Heart (tissue), 3 donors: ENCODE results near the gene CITED2.

DNA sequence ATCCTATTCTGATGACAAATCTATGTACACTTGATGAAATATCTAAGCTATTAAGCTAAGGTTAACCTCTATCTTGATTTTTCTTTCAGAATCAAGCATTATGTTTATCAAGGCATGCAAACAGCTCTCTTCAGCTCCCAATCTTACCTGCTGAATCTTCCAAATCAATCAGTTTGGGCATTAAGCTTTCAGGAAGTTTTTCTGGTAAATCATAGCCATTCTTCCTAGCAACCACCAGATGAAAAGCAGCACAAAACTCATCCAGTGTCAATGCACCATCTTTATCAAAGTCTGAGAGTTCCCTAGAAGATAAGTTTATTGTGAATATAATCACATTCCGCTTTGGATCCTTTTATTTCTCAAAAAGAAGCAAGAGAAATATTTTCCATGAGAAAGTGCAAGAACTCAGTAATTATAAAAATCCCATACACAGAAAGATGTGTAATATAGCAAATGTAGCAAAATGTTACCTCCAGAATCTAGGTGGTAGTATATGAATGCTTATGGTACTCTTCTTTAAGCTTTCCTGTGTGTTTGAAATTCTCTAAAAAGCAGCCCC lies 46.8 kb downstream of the REPS1 start:
- RAMPAGE, long total RNA, 2 experiments = no peak in any of the 2 experiments

- RAMPAGE, long total RNA, 2 experiments = no peak in any of the 2 experiments
These were observed 1.3 kb downstream of the ABRACL start for GRCh38 chr6:139029833-139030280.

DNA sequence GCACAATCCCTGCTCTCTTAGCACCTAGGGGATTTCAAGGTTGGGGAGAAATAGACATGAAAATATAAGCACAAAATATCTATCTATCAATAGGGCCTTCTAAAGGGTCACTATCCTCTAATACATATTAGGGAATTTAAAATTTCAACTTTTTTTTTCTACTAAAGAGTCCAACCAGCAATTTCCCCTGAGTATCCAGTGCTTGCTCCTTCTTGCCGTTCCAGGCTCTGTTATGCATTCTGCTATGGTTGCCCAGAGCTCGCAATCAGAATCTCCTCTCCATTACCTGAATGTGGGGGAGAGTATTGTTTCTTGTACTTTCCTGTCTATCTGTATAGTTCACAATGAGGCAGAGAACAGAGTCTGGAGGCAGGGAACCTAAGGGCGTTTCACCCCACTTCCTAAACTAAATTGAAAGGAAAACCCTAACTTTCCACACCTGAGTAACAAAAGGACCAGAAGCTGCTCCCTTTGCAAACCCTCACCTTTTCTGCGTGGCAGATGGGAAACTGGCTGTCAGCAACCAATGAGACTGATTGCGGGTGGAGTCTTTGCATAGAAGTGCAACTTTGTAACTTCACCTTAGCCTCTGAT lies 2.0 kb upstream of the HECA start:
- RAMPAGE, long total RNA, 2 experiments = no peak in any of the 2 experiments

DNA sequence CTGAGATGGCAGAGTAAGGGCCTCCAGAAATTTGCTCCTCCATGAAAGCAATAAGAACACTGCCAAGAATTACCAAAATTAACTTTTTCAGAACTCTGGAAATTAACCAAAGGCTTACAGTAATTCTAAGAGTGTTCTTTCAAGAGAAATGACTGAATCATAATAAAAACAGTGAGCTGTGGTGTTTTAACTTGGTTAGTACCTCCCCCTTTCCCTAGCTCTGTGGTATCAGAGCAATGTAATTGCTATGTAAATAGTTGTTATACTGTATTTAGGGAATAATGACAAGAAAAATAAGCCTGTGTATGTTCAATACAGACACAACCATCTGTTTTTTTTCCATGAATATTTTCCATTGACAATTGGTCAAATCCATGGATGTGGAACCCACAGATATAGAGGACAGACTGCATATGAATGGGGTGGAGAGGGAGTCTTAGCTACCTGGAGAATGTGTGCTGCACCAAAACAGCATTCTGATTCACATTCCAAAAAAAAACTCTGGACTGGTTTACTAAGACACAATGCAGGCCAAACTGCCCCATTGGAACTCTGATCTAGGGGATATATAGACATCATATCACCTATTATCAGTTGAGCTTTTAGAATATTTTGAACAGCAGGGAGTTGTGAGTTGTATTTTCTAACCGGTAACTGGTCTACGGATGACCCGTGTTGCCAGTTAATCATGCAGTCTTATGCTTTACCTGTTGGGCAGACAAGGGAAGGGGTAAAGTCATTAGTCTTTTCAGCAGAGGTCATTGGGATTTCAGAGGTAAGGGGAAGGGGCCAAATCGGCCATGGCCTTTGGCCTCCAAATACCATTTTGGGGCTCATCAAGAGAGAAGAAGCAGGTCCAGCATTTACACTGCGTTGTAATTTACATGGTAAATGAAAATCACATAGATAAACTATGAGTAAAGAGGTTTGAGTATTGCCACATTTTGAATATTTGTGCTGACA lies 19.3 kb downstream of the HECA start:
- RAMPAGE, long total RNA, 2 experiments = no peak in any of the 2 experiments

DNA sequence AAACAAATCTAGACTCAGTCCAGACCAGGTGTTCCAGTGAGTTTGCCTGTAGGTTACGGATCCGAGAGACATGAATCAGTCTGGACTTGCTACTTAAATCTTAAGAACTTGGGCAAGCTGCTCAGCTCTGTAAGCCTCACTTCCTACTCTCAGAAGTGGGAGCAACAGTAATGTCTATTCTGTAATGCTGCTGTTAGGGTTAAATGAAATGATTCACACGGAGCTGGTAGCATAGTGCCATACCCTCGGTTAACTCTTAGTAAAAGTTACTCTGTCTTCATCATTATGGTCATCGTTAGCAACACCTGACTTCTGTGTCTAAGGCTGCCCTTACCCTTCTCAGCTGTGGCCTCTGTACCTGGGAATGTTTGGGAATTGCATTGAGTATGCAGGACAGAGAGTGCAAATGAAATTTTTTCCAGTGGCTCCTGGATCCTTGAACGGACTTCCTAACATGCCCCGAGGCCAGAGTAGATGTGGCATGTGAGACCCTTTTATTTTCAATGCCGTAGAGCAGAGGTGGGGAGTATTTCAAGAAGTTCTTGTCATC lies 37.9 kb downstream of the HECA start:
- RAMPAGE, long total RNA, 2 experiments = no peak in any of the 2 experiments

DNA sequence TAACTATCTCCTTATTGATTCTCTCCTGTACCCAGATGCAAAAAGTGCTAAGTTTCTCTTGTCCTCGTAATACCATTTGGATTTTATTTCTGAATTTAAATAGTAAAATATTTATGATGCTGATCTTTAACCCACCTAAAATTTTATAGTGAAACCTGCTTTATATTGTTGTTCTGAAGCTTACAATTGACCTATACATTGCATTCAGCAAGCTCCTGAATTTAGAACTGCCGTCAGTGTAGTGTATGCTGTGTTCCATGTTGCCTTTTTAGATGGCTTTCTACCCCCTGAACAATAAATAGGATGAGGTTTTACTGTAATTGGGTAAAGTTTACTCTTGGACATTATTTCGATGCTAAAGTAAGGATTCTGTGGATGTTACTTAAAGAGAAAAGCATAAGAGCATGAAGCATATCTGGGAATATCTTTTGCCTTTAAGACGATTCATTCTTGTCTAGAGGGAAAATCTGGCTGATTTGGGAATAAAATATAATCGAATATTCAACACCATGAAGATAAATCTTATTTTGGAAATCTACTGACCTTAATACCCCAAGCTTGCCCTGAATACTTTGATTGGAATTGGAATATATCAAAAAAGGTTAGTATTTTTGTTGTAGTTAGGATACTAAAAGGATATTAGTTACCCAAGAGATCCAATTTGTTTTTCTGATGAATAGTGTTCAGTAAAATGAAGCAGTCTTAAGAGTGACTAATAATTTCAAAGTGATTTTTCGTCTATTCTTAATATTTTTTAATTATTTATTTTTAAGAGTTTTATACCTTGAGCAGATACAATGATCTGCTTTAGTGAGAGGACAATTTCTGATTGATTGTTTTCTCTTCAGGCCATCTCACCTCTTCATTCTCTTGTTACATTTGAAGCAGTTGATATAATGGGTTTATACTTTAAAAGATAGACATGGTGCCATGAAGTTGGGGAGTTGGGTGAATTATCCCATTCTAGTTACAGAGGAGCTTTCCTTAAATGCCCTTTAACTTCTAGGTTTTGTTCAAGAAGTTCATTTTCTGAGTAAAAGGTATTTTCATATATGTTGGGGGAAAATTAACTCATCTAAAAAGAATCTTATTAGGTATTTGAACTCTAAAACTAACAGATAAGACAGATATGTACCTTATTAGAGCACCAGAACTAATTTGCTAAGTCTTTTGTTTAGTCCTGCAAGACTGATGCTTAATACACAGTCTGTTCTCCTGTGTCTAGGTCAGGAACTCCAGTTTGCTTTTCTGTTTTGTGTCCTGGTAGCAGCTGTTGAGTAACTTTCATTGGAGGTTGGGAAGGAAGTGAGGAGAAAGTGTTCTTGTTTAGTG lies 44.8 kb downstream of the HECA start:
- RAMPAGE, long total RNA, 2 experiments = no peak in any of the 2 experiments

GRCh38 chr6:139276753-139277553 lies 14.8 kb downstream of the TXLNB start:
- RAMPAGE, long total RNA, 2 experiments = no peak in any of the 2 experiments

DNA sequence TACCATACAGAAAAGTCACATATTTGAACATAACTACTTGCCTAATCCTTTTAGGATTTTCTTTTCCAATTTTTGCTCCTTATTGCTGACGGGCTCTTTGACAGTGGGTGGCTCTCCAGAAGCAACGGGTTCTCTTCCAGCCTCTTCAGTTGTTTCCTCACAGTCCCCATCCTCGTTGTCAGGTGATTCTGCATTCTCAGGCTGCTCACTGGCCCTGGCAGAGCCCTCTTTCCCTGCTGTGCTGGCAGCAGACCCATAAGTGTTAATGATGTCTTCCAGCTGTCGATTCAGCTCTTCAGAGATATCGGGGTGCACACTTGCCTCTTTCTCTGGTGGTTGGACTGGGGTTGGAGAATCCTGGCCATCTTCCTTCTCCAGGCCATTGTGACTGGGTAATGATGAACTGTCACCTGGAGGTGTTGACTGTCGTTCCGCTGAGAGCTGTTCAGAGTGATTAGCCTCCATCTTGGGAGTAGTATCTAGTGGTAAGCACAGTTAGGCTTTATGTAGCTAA lies 3.3 kb downstream of the TXLNB start:
- RAMPAGE, long total RNA, 2 experiments = no peak in any of the 2 experiments

DNA sequence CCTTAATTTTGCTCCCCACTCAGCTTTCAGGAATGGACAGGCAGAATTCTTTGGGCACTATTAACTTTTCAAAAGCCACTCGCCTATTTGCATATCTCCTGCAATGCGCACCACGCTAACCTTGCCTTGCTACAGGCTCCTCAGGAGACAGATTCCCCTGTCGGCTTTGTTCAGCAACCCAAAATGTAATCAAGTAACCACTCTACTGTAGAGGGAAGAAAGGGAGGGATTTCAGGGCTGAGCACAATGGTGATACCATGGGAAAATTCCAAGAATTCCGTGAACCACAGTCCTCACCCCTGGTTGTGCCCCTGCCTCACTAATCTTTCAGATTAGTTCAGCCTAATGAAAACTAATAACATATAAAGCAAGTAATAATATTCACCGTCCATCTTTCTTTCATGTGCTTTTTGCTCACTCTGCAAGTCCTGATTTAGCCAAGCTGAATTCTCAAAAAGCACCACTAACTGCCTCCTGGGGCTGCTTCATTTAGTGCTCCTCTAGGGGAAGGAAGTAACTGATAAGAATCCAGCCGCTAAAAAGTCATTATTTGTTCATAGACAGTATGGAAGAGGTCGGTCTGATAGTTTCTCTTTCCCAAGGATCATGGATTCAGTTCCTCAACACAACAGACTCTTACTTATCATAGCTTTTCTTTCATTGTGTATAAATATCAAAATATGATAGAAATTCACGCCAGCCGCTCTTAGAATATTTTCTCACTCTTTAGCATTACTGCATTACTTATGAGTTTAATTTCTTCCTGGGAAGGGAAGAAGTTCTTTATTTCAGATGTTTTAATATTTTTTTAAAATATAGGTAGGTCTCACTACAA lies 6.5 kb downstream of the CITED2 start:
- RAMPAGE, long total RNA, 2 experiments = no peak in any of the 2 experiments

DNA sequence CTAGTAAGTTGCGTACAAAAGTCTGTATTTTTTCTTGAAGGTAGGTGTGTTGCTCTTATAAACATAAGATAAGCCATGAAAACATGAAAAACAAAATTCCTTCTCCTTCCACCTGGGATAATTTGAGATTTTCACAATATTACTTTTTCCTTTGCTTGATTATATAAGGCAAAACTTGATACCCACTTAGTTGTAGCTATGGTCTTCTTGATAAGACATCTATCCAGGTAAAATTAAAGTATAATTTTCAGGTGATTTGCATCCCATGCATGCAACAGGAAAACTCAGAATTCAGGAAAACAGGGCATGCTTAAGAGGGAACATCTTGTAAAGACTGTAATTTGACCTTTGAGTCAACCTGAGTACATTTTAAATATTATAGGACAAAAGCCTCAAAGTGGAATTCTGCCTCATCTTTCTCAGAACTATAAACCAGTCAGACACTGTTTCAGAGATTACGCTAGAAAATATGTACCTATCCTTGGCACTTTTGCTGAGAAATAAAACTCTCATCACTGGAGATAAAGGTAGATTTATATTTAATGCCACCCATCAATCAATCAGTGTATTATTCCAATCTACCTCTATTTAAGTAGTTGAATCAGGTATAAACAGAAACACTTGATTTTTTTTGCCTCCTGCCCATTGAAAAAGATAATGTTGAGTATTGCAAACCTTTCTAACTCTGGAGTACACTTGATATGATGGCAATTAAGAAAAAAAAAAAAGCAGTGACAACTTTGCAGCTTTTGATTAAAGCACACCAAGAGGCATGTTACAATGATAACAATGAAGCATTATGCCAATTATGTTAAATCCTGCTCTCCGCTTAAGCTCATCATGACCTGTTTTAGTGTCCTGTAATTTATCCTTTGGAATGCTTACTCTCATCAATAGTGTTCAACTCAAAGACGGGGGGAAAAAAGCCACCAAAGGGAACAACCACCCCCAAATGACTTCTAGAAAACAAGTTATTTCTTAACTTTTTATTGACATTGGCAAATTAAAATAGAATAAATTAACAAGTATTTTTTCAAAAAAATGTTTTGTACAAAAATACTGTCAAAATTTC lies 2.8 kb downstream of the CITED2 start:
- RAMPAGE, long total RNA, 2 experiments = no peak in any of the 2 experiments

GRCh38 chr6:139373962-139374714 lies at the start of gene CITED2:
TSS of gene CITED2 (minus strand) at chr6:139374648.
- RAMPAGE, long total RNA, 2 experiments = start-site peak on the minus strand in 2 of 2 experiments, at chr6:139374645-139374650 at its widest, 2,780 to 12,427 reads per replicate

GRCh38 chr6:139708983-139709263 lies 334.5 kb upstream of the CITED2 start:
- RAMPAGE, long total RNA, 2 experiments = no peak in any of the 2 experiments

DNA sequence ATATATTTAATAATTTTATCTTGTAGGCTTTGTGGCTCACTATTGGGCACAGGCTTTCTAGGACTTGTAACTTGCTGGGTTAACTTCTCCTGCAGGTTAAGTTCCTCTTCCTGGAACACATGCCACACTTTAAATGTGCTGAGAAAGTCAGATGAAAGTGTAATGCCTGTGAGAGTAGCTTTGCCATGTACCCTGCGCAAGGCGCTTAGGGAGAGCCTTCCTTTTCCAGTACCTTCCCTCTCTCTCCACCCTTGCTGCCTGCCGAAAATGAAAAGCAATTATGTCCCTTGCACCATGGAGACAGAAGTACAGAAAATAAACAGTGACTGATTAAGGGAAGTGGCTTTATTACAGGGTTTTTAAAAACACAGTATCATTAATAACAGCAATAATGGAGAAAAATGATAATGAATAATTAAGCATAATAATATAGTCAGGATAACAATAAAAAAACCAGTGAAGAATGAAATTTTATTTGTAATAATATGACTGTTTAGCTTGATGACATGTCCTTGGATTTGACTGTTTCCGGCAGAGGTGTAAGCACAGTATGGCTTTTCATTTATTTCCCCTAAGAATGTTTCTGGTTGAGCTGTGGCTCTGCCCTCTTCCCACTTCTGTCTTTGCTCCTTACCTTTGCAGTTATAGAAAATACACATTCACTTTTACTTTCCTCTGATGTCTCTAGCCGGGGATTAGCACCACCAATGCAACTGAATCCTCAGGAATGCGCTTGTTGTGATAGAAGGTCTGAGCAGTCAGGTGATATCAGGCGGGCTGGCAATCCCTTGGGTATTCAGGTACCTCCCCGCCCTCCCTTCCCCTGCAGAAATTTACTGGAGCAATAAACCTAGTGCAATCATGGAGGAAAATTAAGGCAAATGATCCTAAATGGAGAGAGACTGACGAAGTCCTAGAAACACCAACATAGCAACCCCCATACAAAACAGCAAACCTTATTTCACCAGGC lies 472.4 kb upstream of the CITED2 start:
- RAMPAGE, long total RNA, 2 experiments = no peak in any of the 2 experiments

DNA sequence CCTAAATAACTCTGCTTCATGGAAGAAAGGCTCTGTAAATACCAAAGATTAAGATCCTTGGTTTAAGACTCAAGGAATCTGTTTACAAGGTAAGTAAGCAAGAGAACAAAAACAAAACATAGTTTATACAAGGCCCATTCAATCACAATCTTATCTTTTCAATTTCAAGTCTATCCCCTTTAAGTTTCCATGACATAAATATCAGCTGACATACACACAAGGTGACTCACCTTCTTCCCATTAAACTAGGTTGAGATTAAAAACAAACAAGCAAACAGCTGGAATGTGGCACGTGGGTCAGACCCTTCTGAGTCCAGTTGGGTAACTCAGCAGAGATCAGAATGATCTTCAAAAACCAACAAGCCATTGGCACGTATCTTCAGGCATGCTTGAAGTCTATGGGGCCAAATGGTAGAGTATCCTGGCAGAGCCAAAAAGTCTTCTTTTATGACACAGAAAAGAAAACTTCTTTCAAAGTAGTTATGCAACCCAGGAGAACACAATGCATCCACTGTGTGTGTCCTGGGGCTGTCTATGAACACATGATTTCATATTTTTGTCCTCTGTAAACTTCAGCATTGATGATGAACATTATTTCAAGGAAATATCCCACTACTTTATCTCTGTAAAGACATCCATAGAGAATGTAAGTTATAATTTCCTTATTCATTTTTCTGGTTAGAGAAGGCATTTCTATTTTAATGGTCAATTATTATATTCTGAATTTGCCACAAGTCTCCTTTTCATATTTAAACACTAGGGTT lies 603.5 kb upstream of the CITED2 start:
- RAMPAGE, long total RNA, 2 experiments = no peak in any of the 2 experiments

- RAMPAGE, long total RNA, 2 experiments = no peak in any of the 2 experiments
These were observed 1088.5 kb upstream of the CITED2 start for GRCh38 chr6:140462709-140463644.

GRCh38 chr6:140572275-140572666 lies 1197.8 kb upstream of the CITED2 start:
- RAMPAGE, long total RNA, 2 experiments = no peak in any of the 2 experiments

DNA sequence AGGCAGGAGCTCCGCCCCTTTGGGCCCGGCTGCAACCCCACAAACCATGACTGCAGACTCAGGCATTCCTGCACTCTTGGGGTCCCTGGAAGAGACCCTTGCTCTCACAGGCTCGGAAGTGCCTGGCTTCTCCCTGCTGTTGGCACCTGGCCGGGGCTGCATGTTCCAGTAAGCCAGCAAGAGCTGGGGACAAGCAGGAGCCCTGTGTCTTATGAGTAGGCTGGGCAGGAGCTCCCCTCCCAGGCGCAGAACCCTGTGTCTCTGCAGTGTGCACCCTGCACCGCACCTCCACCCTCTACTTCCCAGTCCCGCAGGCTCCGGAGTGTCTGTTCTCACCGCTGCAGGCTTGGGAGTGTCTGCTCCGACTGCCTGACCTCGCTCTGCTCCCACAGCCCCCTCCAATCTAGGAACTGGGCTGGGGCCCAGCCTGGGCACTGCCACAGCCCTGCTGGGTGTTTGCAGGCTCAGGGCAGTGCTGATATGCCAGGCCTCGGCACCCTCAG lies 871.8 kb upstream of the GJE1 start:
- RAMPAGE, long total RNA, 2 experiments = no peak in any of the 2 experiments

DNA sequence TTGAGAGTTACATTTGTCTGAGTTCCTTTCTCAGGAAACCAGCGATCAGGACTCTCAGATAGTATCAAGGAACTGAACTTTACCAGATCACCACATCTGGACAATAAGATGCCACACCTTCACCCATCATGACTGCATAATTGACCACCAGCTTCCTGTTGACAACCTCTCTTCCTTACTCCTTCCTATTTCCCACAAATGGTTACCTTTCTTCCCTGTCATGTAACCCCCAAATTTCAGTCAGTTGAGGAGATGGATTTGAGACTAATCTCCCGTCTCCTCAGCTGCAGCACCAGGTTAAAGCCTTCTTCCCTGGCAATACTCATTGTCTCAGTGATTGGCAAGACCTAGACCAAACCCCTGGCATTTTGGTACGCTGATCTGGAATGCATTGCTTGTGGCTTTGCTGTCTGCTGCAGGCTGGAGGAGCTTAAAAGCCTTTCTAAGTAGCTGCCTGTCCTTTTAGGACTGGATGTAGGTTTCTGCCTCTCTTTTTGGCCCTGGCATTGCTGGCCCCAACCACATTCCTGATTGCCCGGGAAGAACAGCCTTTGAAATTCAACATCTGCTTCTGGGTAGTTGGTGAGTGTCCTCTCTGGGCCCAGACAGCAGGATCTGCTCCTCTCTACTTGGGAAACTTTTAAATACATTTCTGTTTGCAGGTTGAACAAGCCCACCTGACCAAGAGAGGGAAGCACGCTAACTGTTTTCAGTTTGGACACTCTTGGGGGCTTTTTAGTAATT lies 729.6 kb upstream of the GJE1 start:
- RAMPAGE, long total RNA, 2 experiments = no peak in any of the 2 experiments

GRCh38 chr6:141483455-141484061 lies 649.2 kb upstream of the GJE1 start:
- RAMPAGE, long total RNA, 2 experiments = no peak in any of the 2 experiments

DNA sequence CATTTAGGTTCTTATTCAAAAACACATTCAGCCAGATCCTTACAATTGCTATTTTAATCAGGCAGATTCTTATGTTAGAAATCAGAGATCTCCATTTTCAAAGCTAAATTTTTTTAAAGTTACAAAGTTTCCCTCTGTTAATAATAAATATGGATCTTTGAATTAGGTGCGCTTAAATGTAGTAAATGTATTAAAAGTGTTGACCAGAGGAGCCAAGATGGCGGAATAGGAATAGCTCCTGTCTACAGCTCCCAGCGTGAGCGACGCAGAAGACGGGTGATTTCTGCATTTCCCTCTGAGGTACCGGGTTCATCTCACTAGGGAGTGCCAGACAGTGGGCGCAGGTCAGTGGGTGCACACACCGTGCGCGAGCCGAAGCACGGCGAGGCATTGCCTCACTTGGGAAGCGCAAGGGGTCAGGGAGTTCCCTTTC lies 386.9 kb upstream of the GJE1 start:
- RAMPAGE, long total RNA, 2 experiments = no peak in any of the 2 experiments